ENCODE data around the genes PRR23A, CLSTN2, TRIM42, PXYLP1 and RASA2.

- RRBS, 2 experiments, result no CpG with 5 or more reads among the region's 4 CpGs
These were observed 1.2 kb downstream of the ARMC8 start for GRCh38 chr3:138188375-138188653.

- RRBS, 2 experiments, result no CpG with 5 or more reads among the region's 7 CpGs
These were observed 23.7 kb upstream of the ESYT3 start for GRCh38 chr3:138410700-138411033.

DNA sequence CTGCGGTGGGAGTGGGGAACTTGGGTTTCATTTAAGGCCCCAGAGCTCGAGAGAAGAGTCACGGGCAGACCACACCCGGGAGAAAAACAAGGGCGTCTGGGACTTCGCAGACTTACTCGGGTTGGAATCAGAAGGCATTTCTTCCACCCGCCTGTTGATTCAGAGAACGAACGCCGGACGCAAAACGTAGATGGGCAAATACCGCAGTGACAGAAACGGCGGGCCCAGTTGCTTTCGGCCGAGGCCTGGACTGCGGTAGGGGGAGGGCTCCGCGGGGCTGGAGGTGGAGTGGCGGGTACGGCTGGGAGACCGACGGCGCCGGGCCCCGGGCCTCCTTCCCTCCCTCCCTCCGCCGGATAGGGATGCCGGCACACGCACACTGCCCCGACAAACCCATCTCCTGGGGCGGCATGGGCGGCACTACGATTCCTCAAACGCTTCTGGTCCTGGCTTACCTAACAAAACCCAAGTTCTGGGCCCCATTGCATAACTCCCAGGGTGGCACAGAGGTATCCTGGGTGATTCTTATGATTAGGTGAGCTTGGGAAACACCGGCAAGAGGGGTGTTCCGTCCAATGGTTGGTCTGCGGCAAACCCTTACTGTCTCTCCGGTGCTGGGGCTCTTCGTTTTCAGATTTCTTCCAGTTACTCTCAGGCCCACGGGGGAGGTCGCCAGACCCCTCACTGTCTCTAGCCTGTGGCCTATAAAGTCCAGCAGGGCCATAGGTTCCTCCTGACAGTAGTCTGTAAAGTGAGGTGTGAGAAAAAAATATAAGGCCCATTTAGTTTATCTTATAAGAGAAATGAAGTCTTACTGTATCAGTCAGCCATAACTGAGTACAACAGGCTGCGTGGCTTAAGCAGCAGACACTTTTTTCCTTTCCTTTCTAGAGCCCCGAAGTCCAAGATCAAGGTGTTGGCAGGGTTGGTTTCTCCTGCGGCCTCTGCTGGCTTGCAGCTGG, 1.2 kb downstream of the ESYT3 start:
- RRBS, 2 experiments, result 93 to 95% methylated on average over 11 of the region's 47 CpGs

DNA sequence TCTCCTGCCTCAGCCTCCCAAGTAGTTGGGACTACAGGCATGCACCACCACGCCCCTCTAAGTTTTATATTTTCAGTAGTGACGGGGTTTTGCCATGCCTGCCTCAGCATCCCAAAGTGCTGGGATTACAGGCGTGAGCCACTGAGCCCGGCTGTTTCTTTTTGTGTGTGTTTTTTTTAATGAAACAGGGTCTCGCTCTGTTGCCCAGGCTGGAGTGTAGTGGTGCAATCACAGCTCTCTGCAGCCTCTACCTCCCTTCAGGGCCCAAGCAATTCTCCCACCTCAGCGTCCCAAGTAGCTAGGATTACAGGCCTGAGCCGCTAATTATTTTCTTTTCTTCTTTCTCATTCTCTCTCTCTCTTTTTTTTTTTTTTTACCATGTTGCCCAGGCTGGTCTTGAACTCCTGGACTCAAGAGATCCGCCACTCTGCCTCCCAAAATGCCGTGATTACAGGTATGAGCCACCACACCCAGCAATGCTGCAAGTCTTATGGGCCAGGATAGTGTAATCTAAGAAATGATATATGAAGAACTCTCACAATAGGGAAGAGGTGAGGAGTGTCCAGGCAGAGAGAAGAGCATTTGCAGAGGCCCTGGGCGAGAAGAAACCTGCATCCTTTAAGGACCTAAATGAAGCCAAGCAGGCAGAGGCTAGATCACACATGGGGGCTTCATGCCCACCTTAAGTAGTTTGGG, 705 bp upstream of the FAIM start:
- RRBS, 2 experiments, result no CpG with 5 or more reads among the region's 10 CpGs

DNA sequence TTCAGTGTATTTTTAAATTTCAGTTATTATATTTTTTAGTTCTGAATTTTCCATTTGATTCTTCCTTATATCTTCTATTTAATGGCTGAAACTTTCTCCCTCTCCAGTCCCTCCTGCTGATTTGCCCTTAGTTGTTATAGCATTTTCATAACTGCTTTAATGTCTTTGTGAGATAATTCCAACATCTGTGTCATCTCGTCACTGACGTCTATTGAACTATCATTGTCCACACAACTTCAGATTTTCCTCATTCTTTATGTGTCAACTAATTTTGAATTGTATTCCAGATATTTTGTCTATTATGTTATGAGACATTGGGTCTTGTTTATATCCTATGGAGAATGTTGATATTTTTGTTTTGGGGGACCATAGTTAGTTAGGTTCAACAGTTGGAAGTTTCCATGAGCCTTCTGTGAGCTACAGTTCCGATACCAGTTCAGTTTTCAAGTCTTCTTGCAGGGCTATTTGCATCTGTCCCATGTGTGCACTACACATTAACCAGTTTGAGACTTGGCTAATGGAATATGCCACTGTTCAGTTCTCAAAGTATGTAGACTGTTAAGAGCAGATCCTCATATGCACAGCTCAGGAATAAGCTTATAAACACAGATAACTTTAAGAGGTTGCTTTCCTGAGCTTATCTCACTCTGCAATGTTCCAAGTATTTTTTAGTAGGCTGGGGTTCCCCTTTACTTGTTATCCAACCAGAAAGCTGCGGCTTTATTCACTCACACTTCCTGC, 108.9 kb downstream of the PIK3CB start:
- RRBS, 2 experiments, result no CpG with 5 or more reads among the region's 4 CpGs

DNA sequence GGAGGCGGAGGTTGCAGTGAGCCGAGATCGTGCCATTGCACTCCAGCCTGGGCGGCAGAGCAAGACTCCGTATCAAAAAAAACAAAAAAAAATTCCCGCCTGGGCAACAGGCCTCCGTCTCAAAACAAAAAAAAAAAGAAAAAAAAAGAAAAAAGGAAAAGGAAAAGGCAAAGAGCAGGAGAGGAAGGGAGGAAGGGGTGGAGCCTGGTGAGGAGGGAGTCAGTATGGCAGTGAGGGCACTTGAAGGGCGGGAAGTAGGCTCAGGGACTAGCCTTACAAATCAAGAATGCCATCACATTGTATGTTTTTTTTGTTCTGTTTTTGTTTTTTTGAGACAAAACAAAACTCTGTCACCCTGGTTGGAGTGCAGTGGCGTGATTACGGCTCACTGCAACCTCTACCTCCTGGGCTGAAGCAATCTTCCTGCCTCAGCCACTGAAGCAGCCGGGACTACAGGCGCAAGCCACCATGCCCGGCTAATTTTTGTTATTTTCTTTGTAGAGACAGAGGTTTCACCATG, 10.4 kb upstream of the PIK3CB start:
- RRBS, 2 experiments, result no CpG with 5 or more reads among the region's 13 CpGs

- RRBS, 2 experiments, result 1 to 2% methylated on average over 10 of the region's 50 CpGs
These were observed 31.7 kb downstream of the FOXL2 start for GRCh38 chr3:138914991-138915805.

DNA sequence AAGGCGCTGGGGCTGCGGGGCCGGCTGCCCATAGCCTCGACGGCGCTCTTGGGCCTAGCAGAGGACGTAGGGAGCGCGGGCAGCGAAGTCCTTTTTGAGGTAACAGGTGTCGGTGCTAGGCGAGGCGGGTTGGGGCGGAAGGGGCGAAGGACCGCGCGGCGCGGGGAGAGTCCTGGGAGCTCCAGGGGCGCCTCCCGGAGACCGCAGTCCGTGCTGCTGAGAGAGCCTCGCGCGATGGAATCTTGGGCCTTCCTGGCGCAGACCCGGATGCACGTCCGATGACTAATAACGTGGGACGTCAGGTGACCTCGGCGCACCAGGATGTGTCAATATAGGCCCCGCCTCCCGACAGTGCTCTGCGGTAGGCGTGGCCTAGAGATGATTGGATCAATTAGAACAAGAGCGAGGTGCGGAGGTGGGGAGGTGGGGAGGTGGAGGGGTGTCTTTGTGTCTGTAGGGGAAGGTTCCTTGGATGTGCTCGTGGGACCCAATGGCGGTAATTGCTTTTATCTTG, at the start of gene PRR23A:
Gene PRR23A (minus strand): TSS at position 32 of the 514 bp plus-strand sequence.
- RRBS, 2 experiments, result 76 to 90% methylated on average over 4 of the region's 43 CpGs

- RRBS, 2 experiments, result 5 to 6% methylated on average over 36 of the region's 101 CpGs
These were observed at the start of gene CLSTN2 for GRCh38 chr3:139934812-139935851. CLSTN2 (plus strand) TSS chr3:139935185.

- RRBS, 2 experiments, result no CpG with 5 or more reads among the region's 5 CpGs
These were observed 9.5 kb downstream of the CLSTN2 start for GRCh38 chr3:139944461-139944881.

GRCh38 chr3:140563704-140564197, 114.1 kb upstream of the TRIM42 start:
- RRBS, 2 experiments, result no CpG with 5 or more reads among the region's 10 CpGs

- RRBS, 2 experiments, result no CpG with 5 or more reads among the region's 6 CpGs
These were observed at the start of gene TRIM42 for GRCh38 chr3:140677673-140678340. TRIM42 (plus strand) TSS chr3:140678064.

DNA sequence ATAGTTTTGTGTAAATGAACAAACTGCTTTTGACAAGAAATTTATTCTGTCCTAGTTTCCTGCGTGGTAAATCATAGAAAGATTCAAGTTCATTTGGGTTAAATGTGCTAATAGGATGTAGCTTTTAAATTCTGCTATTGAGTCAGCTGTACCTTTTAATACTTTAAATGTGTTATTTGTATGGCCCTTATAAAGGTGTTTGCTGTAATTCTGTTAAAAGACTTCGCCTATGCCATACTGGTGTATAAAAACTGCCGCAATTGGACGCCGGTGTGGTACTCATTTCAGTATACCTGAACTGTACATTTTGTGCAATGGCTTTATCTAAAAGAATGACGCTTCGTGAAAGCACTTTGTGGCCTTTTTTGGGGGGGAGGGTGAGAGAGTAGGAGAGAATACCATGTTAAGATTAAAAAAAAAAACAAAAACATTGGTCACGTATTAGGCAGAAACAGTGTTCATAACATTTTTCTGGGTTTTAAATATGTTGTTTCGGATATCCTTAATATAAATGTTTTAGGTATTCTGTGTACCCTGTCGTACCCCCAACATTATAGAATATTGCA, 36.0 kb downstream of the SLC25A36 start:
- RRBS, 2 experiments, result no CpG with 5 or more reads among the region's 10 CpGs

GRCh38 chr3:141231078-141232060, at the start of gene PXYLP1:
PXYLP1 (plus strand) TSS chr3:141231825.
- RRBS, 2 experiments, result 29 to 33% methylated on average over 53 of the region's 101 CpGs

GRCh38 chr3:141294775-141295229, 63.2 kb downstream of the PXYLP1 start:
- RRBS, 2 experiments, result no CpG with 5 or more reads among the region's 2 CpGs

DNA sequence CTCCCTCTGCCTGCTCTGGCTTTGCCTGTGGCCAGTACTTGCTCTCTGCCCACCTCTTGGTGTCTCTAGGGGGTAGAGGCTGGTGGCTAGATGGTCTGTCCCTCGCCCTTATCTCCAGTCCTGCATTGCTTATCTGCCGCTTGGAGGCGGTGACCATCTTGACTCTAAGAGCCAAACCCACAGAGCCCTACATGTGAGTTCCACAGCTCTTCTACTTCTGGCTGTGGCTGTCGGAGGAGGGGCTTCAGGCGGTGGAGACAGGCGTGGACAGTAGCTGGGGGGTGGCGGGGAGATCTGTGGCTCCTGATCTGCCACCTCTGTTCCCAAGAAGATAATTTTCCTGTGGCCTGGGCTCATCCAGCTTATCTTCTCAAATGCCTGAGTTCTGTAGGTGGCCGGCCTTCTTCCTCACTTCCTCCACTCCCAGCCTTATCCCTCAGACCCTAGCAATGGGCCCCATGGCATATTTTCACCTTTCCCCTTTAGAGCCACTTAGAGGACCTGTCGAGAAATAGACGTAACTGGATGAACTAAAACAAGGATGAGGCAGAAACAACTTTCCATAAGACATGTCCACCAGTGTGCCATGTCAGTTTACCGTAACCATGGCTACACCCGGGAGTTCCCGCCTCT, 55.5 kb upstream of the ZBTB38 start:
- RRBS, 2 experiments, result no CpG with 5 or more reads among the region's 13 CpGs

GRCh38 chr3:141369158-141369746, 948 bp downstream of the ZBTB38 start:
- RRBS, 2 experiments, result no CpG with 5 or more reads among the region's 12 CpGs

DNA sequence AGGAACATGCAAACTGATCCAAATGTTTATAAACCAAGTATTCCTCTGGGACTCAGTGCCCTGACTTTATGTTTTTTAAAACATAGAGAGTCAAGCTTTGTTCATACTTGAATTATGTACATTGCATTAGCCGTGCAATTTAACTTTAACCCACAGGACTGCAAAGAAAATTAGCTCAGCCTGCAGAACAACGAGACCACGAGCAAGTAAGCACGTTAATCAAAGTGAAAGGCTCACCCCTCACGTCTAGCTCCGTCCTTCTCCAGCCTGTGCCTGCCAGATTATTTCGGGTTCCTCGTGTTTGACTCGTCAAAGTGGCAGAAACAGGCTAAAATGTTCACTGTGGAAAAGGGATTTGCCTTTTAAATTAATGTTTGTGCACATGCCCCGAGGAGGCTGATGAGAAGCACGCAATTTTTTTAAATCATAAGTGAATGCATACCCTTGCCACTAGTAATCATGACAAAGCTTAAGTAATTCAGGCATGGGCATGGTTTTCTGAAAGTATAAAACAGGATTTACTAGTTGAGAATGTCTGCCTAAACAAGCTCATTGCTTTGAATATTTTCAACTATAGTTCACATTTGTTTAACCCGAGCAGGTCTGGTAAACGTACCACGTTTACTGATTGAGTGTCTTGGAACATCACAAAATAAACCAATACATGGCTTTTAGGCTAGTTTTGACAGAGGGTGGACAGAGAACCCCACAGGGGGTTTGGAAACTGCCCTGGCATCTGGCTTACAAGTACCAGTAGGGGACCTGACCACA, 15.4 kb downstream of the ZBTB38 start:
- RRBS, 2 experiments, result no CpG with 5 or more reads among the region's 14 CpGs

GRCh38 chr3:141486612-141487477, at the start of gene RASA2:
RASA2 (plus strand) TSS chr3:141487027.
- RRBS, 2 experiments, result 1% methylated on average over 40 to 45 of the region's 92 CpGs

DNA sequence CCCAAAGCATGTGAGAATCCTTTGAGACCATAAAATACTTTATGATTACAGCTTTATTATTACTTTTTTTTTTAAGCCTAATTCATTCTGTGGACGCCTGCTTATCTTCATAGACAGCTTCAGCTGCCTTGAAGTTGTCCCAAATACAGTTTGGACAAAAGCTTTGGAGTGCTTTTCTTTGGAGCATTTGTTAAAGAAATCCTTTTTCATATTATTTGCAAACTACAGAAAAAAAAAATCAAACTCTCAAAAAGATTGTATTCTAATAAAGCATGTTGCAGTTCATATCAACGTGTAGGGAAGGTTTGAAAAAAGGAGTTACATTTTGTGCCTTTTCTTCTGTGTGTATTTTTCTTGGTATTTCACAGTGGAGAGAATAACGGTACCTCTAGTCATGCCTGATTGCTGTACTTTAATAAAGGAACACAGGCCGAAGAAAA, 69.6 kb downstream of the RASA2 start:
- RRBS, 2 experiments, result no CpG with 5 or more reads among the region's 4 CpGs

Measured in LNCaP clone FGC (cell line).